H7 (cell line): ENCODE measurements around a stretch of chr18.

DNA sequence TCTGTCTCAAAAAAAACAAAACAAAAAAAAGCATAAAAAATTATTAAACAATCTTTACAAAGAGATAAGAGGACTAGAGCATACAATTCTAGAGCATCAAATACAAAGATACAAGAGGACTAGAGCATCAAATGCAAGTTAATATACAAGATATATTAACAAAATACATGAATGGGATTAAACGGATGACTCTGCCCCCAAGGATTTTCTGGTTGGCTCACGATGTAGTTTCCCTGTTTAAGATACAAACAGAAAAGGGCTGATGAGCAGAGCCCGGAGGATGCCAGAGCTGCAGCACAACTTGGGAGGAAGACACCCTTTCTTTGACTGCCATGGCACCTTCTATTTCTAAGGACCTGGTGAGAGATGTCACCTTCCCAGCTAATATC, 93.7 kb downstream of the MEP1B start:
- RAMPAGE, long total RNA, result no peak

DNA sequence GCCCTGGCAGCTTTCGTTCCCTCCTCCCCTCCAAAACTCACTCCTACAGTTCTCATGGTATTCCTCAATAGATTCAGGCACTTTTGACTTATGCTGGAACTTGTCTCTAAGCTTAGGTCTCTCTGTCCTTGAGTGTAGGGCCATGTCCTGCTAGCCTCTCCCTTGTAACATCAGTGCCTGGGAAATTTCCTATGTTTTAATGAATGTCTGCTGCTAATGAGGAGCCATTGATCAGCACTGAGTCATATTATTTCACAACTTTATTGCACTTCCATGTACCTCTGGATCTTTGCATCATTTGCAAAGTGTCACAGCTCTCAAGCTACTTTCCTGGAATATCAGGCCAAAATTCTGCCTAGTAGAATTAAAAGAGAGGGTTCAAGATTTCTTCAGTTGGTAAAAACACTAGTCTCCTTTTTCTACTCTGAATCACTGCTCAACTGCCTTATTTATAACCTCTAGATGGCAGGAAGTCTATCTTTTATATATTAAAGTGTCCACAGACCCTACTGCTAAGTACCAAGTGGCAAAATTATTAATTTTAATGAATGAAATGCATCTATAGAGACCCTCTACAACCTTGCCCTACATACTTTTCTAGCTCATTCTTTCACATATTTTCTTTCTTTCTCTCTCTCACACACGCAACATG, 102.4 kb downstream of the GAREM1 start:
- RAMPAGE, long total RNA, result no peak

GRCh38 chr18:32378596-32379276, 91.9 kb downstream of the GAREM1 start:
- RAMPAGE, long total RNA, result no peak

GRCh38 chr18:32382924-32383617, 87.6 kb downstream of the GAREM1 start:
- RAMPAGE, long total RNA, result no peak

GRCh38 chr18:32385122-32385843, 85.4 kb downstream of the GAREM1 start:
- RAMPAGE, long total RNA, result no peak

DNA sequence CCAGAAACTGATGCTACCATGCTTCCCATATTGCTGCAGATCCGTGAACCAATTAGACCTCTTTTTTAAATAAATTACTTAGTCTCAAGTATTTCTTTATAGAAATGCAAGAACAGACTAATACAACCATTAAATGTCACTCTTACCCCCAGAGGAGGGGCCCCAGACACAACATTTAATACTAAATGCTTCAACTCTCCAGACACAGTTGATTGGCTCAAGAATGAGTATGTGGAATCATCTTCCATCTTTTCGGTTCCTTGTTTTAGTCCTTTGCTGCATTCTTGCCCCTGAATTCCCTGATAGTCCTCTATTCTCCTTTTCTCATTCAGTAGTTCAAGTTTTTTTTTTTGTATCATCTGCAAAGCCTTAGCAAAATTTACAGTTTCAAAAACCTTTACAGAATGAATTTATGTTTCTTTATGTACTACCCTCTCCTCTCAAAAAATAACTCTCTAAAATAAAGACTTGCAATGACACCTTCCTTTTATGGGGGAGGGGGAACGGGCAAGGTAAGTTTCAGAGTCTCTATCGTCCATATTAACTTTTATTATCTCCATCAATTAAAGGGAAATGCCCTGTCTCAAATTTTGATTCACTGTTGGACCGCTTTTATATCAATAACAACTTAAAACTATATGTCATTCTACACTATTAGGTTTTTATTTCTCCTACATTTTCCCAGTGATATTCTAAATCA, 41.9 kb downstream of the GAREM1 start:
- RAMPAGE, long total RNA, result no peak

GRCh38 chr18:34494387-34494718, 215.7 kb upstream of the DTNA start:
- RAMPAGE, long total RNA, result no peak

GRCh38 chr18:34659627-34660146, 50.4 kb upstream of the DTNA start:
- RAMPAGE, long total RNA, result no peak

DNA sequence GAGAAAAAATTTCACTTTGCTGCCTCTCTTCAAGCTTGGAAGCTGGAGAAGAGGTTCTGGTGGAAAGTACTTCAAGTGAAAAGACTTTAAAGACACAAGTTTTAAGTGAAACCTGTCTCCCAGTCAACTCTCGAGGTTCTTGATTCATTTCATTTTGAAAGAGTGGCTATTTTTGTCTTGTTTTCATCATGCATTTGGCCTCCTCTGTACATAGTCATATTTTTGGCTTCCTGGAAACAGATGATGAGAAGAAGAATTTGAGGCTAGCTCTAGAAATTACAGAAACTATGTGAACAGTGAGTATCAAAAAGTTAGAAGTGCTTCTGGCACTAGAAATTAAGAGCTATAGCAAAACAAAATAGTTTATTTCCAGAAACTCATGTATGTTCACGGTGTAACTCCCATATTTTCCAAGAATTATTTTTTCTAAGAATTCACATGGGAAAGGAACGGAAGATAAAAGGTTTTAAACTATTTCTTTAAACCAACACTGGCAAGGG, 124.9 kb downstream of the DTNA start:
- RAMPAGE, long total RNA, result no peak

DNA sequence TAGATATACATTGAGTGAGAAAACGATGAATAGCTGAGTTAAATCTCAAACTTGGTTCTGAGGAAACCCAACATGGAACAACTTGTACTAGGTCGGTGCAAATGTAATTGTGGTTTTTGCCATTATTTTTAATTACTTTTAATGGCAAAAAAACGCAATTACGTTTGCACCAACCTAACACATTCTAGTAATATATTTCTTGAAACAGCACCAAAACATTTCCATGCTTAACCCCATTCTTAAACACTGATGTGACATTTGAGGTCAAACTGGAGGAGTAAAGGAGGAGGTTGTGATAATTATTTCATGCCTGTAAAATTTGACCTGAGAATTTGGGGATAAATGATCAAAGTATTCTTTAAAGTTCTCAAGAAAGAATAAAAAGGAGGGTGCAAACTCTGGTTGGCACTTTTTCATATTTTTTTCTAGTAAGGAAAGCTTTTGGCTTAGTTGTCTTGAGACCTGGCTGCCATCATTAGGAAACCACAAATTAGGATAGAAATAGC, 143.0 kb downstream of the DTNA start:
- RAMPAGE, long total RNA, result no peak

GRCh38 chr18:35189515-35189954, 51.3 kb upstream of the ZNF397 start:
- RAMPAGE, long total RNA, result no peak

DNA sequence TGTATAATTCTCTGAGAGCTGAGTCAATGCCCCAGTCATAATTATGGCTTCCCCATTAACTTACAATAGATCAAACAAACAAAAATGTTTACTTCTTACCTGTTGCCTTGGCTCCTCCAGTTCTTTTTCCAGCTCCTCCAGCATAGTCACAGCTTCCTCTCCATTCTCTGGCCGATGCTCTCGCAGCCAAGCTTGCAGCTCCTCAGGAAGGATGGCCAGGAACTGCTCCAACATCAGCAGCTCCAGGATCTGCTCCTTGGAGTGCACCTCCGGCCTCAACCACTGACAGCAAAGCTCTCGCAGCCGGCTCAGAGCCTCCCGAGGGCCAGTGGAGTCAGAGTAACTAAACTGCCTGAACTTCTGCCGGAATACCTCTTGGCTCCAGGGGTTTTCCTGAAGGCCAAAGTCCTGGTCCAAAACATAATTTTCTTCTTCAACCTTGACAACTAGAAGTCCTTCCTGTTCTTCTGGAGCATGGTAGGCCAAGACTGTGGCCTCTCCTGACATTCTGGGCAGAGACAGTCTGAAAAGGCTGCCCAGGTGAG, 23.1 kb downstream of the ZNF397 start:
- RAMPAGE, long total RNA, result no peak

- RAMPAGE, long total RNA, result no peak
Observed at GRCh38 chr18:35456300-35456891, 41.4 kb downstream of the INO80C start.

DNA sequence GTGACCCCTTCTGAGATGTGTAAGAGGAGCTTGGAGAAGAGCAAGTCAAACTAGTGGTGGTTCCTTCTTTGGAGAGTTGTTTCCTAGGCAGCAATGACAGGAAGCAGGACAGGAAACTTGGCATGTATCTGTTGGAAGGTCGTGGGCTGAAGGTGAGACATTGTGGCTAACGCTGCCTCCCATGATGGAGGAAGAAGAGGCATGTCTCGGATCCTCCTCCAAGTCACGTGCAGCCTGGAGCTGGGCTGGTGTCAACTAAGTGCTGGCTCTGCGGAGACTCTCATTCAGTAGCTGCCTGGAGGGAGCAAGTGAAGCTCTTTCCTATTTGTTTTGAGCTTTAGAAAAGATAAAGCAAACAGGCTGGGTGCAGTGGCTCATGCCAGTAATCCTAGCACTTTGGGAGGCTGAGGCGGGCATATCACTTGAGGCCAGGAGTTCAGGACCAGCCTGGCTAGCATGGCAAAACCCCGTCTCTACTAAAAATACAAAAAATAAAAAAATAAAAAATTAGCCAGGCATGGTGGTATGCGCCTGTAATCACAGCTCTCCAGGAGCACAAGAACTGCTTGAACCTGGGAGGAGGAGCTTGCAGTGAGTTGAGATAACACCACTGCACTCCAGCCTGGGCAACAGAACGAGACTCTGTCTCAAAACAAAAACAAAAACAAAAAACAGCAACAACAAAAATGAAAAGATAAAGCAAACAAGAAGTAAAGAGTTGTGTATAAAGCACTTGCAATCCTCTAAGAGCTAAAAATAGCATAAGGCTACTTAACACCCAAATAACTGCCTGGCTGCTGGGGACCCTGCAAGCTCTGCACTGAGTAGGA, 28.2 kb upstream of the INO80C start:
- RAMPAGE, long total RNA, result no peak

GRCh38 chr18:35580517-35581658, 652 bp upstream of the GALNT1 start:
- RAMPAGE, long total RNA, result no peak

DNA sequence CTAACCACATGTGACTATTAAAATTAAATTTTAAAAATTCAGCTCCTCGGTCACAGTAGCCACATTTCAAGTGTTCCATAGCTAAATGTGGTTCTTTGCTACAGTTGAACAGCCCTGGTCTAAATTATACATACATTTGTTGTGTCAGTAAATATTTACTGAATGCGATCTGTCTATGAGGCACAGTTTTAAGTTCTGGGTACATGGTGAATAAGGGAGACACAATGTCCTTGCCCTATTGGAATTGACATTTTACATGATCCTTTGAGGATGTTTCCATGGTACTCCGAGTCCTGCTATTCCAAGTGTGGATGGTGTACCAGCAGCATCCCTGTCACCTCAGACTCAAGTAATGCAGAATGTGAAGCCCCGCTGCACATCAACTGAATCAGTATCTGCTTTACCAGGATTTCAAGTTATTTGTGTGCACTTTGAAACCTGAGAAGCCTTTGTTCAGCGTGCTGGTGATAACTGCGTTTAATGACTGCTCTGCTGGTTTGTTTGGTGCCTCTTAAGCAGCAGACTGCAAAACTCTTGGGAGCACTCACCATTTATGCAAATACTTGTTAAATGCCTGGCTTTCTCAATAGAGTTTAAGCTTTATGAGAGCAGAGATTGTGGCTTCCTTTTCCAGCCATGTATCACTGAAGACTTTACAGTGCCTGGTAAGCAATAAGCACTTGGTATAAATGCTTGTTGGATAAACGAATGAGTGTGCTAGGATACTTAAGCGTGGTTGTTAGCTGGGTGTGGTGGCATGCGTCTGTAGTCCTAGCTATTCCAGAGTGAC, 1.5 kb downstream of the GALNT1 start:
- RAMPAGE, long total RNA, result no peak

DNA sequence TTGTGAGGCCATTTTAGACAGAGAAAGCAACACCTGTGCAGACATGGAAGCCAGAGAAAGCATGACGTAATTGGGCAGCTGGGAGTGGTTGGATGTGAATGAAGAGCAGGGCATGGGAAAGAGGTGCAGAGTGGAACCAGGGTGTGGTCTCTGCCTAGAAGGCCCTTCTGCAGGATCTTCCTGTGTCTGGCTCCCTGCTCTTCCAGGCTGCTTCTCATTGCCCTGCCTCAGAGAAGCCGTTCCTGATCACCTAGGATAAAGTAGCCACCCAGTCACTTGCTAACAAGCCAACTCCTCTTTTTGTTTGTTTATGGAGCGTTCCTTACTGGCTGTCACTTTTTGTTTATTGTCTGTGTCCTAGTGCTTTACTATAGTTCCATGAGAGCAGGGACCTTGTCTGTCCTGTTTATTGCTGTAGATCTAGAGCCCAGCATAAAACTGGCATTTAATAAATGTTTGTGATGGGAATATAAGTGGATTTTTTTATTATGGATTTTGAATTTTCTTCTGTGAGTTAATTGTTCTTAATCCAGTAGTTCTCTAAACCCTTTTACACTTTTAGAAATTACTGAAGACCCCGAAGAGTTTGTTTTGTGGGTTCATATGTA, 28.6 kb downstream of the GALNT1 start:
- RAMPAGE, long total RNA, result no peak

DNA sequence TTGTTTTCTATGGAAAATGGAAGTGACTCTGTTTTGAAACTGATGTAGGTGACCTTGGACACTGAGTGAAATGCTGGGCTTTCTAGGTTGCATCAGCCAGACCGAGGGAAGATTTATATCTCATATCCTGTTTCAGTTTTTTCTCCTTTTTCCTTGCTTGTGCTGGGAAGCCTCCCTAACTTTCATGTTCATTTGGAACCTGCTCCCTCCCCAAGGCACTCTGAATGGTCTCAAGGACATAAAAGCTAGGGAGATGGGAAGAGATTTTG, 249.9 kb downstream of the TPGS2 start:
- RAMPAGE, long total RNA, result no peak

GRCh38 chr18:37253808-37254465, 311.7 kb downstream of the CELF4 start:
- RAMPAGE, long total RNA, result no peak

DNA sequence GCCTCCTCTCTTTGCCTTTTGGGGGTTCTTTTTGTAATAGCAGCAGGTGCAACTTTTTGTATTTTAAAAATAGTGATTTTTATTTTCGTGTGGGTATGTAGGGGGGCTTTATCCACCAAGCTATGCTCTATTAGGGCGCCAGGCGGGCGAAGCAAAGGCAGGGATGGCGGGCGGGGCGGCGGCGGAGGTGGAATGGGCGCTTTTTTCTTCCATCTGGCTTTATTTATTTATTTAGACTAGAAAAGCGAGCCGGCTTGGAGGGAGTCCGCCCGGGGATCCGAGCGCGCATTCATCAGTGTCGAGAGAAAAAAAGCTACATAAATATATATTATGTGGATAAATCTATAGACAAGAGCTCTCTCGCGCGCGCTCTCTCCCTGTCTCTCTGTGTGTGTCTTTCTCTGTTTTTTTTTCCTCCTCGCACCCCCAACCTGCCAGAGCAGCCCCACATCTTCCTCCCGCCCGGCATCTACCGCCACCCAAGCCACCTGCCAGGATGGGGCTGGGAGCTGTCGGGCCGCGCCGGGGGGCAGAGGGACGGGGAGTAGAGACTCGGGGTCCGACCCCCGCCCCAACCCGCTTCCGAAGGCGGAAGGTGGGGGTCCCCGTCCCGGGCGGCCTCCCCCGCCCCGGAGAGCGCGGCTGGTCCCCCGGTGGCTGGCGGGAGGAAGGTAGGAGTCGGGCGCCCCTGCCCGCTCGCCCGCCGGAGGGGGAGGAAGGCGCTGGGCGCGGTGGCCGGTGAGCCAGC, 920 bp upstream of the CELF4 start:
- RAMPAGE, long total RNA, result no peak